Occipital lobe (tissue), 2 donors: ENCODE results near the gene KCNS3.

DNA sequence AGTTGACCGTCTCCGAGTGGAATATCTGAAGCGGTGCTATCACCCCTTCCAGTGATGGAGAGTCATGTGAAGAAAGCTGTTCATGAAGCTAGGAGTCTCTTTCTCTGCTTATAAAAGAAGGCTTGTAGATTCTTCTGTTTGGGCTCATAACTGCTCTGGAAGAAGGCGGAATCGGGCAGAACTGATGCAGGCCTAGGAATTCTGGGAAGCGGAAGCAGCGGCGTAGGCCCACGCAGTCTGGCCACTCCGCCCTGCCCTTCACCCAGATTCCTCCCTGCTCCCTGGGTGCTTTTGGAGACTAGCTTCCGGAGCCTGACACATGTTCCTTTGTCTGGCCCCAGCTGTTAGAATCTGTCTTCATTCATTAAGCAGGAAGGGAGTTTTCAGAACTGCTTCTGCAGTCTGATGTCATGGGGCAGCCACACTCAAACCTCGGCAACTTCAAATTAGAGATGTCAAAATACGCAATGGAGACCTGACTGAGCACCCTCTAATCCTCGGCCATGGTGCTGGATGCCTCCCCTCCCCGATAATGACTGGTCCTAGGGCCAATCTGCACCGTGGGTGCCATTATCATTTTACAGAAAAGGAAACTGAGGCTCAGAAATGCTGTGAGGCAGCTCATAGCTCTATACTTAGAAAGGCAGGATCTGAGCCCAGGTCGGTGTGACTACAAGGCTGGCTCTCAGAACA, 275.6 kb downstream of the MYCN start:
- RAMPAGE, long total RNA = no peak

- RAMPAGE, long total RNA = no peak
Observed at GRCh38 chr2:16550694-16551453, 114.8 kb downstream of the CYRIA start.

GRCh38 chr2:16563945-16564510, 101.6 kb downstream of the CYRIA start:
- RAMPAGE, long total RNA = no peak

GRCh38 chr2:16604510-16605039, 61.1 kb downstream of the CYRIA start:
- RAMPAGE, long total RNA = no peak

DNA sequence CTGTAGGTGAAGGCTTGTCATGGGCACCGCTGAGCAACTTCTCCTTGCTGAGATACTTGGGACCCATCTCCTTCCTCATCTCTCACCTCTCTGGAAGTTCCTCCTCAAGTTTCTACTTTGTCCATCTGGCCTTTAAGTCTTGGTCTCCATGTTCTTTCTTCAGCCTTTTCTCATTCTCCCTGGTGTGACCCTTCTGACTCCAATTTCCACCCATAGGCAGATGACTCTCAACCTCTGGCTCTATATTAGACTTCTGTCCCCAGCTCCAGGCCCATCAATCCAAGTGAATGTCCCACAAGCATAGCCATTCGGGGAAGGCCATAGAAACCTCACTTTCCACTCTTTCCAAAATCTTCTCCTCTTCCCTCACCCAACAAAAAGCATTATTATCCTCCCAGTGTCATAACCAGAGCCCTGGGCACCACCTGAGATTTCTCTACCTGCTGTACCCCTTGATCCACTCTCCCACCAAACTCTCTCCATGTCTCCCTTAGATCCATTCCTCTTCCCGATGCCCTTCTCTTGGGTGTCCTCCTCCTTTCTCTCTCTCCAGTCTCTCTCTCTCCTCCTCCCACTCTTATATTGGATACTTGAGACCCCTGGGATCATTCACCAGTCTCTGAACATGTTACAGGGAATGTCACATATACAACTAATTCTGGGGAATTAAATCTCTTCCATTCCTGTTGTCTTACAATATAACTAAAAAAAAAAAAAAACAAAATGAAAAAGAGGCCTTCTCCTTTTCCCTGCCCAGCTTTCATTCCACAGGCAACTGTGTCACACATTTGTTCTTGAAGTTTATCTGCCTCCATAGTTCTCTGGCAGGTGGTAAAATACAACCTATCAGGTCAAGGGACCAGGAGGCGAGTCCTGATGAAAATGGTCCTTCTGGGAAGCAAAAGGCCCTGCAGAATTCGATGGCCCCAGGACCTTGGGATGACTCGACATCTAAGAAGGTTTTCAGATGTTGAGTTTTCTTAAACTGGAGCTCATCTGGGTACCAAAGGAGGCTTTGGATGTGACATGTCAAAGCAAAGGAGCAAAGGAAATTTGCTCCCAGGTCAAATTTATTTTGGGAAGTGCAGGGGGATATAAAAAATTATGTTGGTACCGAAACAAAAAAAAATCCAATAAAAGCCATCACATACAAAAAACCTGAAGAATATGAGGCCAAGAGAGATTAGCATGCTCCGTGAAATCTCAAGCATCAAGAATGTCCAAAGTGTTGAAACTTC, 59.4 kb downstream of the CYRIA start:
- RAMPAGE, long total RNA = no peak

- RAMPAGE, long total RNA = no peak
Observed at GRCh38 chr2:16608677-16609387, 56.8 kb downstream of the CYRIA start.

- RAMPAGE, long total RNA = no peak
Observed at GRCh38 chr2:16617089-16617805, 48.4 kb downstream of the CYRIA start.

- RAMPAGE, long total RNA = no peak
Observed at GRCh38 chr2:16763309-16763749, 97.7 kb upstream of the CYRIA start.

DNA sequence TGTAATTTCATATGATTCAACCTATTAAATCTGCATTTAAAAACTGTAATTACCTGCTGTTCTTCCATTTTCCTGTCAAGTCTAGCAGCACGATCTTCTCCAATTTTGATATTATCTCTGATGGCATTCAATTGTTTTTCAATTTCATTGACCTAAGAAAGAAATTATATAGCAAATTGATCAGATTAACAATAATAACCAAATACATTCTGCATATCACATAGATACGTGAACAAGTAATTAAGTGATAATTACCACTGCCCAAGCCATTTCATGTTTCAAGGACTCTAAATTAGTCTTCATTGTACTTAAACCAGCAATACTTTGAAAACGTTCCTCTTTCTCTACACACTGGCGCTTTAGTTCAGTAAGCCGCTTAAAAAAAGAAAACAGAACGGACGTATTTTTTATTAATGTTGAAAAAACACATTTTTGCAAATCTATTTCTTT, 32.7 kb downstream of the SMC6 start:
- RAMPAGE, long total RNA = no peak

GRCh38 chr2:17878440-17878737, at the start of gene KCNS3:
Gene KCNS3 (plus strand): TSS chr2:17878667.
- RAMPAGE, long total RNA = no peak

DNA sequence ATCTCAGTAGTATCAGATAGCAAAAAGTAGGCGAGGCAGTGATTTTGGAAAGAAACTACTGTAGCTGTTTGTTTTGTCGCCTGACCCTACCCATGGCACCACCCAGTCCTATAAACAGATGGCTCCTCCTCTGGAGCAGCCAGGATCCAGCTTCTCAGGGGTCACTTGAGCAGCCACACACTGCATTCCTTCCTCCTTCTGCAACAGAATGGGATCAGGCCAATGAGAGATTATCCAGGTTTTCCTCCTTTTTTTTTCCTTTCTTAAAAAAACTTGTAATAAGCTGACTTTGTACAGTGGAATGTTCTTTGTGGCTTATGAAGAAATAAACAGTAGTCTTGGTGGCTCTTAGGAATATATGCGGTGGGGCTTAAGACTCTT, 98.6 kb downstream of the KCNS3 start:
- RAMPAGE, long total RNA = no peak

GRCh38 chr2:18311234-18311623, 249.2 kb downstream of the RDH14 start:
- RAMPAGE, long total RNA = no peak

DNA sequence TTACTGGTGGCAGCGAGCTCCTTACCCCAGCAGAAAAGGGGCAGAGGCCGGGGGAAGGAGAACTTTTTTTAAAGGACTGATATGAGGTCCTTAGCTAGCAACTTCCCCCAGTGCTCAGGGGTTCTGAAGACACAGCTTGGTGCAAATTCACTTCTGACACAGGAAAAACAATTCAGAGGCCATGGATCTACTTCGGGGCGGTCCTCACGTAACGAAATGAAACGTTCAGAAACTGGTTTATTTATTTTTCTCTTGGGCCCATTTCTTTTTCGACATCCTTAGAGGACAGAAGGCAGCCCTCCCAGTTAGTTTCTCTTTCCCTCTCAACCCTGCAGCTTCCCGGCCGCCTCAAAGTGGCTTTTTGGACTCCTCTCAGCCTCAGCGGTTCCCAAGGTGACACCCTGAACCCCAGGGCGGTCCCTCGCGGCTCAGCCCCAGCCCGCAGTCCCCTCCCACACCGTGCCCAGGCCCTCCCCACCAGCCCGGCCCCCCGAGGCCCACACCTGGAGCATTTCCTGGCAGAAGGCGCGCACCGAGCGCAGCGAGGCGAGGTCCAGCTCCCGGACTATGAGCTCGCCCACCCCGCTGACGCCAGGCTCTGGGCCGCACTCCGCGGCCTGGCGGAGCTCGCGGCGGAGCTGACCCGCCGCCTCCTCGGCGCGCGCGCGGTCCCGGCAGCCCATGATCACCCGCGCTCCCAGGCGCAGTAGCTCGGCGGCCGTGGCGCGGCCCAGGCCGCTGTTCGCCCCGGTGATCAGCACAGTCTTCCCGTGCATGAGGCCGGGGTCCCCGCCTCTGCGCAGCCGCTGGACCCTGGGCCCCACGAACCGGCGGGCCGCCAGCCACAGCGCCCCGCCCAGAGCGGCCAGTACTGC, 539 bp downstream of the RDH14 start:
- RAMPAGE, long total RNA = no peak

GRCh38 chr2:19305656-19306266, 52.7 kb downstream of the OSR1 start:
- RAMPAGE, long total RNA = no peak

- RAMPAGE, long total RNA = no peak
Observed at GRCh38 chr2:19533801-19534228, 175.4 kb upstream of the OSR1 start.

GRCh38 chr2:19902433-19902935, 701 bp upstream of the TTC32 start:
- RAMPAGE, long total RNA = no peak

DNA sequence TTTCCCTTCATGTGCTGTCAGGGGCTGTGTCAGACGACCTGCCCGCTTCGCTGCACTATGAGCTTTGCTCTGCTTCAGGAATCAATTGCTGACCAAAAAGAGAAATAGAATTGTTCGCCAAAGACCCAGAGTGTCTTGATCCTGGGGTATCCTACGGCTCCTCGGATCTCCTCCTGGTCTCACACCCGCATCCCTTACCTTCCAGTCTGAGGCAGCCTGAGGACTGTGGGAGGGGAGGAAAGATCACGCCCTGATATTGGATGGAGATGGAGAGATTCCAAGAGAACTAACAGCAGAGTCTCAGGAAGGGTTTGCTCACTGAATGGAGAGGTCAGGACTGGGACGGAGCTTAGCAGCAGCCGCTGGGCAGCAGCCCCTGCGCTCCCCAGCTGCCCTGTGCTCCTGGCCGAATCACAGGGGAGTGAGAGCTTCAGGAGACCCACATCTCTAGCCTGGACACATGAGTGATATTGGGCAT, 665 bp downstream of the MATN3 start:
- RAMPAGE, long total RNA = no peak

DNA sequence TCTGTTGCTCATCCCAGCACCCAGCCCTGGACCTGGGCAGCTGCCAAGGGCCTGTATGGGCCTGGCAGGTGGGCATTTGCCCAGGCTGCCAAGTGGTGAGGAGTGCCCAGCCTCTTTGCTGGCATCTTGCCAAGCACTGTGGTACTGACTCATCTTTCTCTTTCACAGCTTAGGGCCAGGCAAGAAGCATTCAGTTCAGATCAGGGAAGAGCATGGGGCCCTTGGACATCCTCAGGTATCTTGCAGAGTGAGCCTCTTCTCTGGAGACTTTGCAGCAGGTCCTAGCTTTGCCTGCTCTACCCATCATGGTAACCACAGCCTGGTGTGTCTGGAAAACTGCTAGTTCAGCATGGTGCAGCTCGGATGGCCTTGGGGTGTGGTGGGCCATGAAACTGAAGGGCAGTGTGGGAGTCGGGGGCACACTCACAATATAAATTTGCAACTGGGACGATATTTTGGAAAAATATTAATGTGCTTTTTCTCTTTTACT, 15.0 kb upstream of the LAPTM4A start:
- RAMPAGE, long total RNA = no peak

- RAMPAGE, long total RNA = no peak
Observed at GRCh38 chr2:20080939-20081290, 29.5 kb upstream of the LAPTM4A start.

GRCh38 chr2:20212150-20213510, 12.3 kb downstream of the SDC1 start:
- RAMPAGE, long total RNA = no peak